ENCODE measurements around a stretch of chr1.

DNA sequence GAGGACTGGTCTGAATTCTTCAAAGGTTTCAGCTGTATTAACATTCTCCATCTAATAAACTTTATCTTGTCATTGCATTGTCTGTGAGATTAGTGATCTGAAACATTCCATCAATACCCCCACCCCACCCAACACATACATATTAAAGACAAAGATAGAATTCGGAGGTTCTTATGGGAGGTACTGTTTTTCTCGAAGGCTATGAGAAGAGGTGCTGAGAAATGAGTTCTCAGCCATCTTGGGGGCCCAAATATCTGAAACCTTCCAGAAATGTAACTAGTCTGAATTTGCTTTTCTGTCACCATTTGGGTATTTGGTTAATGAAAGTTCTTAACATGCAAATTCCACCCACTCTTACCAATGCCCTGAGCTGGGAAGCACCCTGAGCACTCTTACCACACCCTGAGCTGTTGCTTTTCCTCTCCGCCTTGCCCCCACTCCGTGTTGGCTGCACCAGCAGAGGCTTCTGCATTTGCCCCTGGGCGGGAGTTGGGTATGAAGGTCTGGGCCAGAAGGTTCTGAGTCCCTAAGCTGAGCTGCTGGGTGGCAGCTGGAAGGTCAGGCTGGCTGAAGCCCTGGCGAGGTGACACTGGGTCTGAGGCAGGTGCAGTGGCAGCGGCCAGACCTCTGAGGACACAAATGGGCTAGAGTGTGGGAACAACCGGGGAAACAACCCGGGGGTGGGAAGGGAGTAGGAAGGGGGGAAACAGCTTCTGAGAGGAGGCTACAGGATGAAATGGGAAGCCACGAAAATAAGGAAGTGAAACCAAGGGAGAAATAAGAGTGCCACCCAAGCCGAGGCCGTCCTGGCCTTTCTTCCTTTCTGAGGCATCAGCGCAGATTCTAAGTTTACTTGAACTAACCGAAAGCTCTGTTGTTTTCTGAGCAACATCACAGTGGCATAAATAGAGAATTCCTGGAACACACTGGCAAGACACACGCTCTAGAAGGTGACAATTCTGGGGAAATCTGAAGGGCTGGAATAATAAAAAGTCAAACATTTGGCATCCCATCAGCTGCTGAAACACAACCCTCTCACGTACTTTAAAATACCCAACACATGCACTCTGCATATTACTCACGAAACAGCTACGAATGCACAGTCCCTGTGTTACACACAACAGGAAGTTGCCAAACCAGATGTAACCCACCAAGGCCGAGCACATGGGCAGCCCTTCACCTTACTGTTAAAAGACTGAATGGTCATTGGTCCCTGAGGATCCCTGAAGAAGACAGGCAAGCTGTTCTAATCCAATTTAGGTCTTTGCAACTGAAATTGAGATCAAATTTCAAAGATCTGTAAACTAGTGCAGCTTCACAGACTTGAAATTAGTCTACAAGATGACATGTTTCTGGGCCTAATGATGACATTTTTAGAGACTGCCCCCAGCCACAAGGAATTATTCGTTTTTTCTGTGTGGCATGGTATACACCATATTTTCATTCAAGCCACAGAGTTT lies 26.1 kb upstream of the IER5 start:
- PRO-cap, 2 experiments: no peak in any of the 2 experiments

GRCh38 chr1:181087045-181088100 lies 1.1 kb upstream of the IER5 start:
- PRO-cap, 2 experiments: no peak in any of the 2 experiments

DNA sequence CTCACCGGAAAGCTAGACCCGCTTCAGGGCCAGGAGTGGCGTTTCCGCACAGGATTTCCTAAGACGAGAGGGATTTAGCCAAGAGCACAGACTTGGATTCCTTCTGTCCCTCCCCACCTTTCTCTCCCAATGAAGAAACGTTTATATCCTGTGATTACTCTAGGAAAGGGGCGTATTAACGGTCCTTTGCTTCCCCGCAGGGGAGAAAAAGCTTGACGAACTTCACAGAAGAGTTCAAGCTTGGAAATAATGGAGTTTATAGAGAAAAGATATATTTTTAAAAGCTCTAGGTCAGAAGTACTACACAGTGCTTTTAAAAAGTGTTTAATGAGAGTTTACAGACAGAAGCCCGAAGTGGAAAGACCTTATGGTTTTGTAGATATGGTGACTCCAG lies 1.8 kb downstream of the IER5 start:
- PRO-cap, 2 experiments: peak in 2 of 2 experiments; most common plus-strand start position 61 of the sequence (in 2)

DNA sequence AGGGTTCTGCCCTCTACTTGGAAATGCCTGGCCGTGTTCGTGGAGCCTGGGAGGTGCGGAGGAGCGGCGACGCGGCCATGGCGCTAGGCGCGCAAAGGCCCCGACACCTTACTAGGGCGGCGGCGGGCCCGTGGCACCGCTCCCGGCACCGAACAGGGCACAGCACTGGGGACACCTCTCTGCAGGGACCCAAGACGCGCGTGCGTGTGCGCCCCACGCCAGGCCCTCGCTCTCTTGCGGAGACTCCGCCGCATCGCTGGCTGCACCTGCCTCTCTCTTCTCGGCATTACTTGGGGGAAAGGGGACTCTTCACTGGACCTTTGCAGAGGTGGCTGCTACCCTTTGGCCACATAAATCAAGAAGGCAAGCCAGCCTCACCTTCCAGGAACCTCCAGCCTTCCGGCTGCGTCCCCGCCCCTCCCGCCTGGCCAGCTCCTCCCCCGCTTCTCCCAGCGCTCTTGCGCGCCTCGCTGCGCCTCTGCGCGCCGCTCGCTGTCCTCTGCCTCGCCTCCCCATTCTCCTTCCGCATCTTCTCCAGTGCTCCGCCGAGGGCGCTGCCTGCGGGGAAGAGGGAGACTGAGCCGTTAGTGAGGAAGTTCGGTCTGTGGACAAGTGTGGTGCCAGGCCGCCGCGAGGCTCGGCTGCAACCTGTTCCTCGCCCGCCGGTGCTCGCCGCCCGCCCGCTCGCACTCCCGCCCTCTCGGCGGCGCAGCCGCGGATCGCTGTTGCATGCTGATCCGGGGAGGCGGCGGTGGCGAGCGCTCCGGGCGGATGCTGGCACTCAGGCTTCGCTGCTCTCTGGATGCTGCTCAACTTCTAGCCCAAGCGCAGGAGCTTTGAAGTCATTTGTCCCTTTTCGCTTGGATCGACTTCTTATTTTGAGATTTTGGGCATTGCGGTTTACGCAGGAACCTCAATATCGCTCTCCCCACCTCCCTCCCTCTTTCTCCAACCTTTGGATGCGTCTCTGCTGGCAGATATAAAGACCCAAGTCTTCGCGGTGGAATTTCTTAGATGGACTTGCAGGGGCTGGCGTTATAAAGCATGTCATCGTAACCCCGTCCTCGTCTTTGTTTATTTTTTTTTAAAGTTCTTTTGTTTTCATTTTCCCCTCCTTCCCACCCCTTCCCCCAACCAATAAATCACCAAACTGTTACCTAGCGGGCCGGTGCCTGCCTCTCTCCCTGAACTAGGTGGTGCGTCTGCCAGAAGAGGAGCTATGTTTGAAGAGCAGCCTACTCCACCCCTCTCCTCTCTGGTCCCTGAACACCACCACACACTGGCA lies 731 bp upstream of the CACNA1E start:
- PRO-cap, 2 experiments: no peak in any of the 2 experiments

- PRO-cap, 2 experiments: no peak in any of the 2 experiments
These were observed 107.8 kb upstream of the ZNF648 start for GRCh38 chr1:182169177-182169774.

DNA sequence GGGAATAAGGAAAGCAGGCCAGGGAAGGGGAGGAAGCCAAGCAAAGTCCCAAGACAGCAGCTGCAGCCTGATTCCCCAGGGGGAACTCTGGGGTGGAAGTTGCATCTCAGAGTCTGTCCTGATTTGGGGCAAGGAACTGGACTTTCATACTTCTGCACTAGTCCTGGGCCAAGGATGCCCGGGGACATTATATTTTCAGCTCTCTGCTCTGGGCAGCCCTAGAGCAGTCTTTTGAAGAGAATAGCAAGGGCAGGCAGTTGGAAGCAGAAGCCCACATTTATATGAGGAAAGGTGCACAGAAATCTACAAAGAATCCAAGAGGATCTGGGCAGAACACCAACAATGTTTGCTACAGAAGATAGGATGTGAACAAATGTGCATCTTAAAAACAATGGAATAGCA lies 130.3 kb upstream of the ZNF648 start:
- PRO-cap, 2 experiments: no peak in any of the 2 experiments

GRCh38 chr1:182205396-182205990 lies 144.0 kb upstream of the ZNF648 start:
- PRO-cap, 2 experiments: no peak in any of the 2 experiments

- PRO-cap, 2 experiments: no peak in any of the 2 experiments
These were observed 163.4 kb downstream of the GLUL start for GRCh38 chr1:182228008-182228708.

DNA sequence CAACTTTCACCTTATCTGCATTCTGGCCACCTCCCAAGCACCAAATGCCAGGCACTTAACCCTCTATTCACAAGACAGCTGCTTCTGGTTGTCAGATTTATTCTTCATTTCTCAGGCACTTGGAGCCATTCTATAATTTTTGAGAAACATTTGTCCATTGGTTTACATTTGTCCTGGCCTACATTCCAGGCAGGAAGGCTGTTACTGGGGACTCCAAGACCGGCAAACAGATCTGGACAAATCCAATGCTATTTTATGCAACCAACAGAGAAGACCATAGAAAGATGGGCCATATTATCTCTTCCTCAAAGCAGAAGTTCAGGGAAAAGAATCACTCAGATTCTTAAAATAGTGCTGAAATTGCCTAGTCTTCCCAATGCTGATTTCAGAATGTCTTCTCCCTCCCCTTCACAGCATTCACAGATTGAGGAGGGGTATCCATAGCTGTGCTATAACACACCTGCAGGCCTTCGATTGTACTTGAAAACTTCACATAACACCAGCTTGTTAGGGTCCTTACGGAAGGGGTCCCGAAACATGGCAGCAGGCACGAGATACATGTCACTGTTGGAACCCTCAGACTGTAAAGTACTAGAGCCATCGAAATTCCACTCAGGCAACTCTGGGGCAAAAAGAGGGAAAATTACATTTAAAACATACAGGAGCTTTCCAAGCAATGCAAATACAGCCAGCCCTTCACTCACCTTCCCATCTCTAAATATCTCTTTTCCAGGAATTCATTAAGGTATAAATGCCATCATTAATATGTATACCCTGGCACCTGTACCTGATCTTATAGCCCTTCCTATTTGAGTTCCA lies 4.7 kb downstream of the GLUL start:
- PRO-cap, 2 experiments: no peak in any of the 2 experiments

DNA sequence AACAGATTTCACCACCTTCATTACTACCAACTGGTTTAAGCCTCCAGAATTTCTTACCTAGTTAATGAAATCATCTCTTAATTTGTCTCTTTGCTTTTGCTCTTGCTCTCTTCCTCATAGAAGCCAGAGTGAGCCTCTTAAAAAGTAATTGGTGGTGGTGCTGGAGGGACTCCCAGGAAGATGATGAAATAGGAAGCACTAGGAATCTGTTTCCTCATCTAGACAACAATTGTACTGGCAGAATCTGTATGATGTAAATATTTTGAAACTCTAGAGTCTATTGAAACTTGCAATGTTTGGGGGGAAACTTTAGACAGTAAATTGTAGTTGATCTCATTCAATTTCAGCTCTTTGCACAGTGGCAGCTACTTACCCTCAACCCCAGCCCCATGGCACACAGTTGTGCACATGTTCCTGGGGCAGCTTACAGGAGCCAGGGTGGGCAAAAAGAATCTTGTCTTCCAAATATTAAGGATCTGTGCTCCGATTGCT lies 10.6 kb downstream of the RGSL1 start:
- PRO-cap, 2 experiments: no peak in any of the 2 experiments

DNA sequence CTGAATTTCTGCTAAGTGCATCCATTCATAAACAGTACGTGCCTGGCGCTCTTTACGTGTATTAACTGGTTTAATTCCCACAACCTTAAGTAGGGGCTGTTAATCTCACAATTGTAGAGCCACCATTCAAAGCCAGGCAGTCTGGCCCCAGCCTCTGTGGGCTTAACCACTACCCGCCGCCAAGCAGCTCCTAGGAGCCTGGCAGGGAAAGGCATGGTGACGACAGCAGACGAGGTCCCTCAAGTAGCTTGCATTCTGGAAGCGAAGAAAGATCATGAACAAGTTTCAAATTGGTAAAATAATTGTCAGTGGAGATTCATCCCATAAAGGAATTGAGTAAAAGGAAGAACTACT lies 11.4 kb upstream of the RGS16 start:
- PRO-cap, 2 experiments: no peak in any of the 2 experiments

DNA sequence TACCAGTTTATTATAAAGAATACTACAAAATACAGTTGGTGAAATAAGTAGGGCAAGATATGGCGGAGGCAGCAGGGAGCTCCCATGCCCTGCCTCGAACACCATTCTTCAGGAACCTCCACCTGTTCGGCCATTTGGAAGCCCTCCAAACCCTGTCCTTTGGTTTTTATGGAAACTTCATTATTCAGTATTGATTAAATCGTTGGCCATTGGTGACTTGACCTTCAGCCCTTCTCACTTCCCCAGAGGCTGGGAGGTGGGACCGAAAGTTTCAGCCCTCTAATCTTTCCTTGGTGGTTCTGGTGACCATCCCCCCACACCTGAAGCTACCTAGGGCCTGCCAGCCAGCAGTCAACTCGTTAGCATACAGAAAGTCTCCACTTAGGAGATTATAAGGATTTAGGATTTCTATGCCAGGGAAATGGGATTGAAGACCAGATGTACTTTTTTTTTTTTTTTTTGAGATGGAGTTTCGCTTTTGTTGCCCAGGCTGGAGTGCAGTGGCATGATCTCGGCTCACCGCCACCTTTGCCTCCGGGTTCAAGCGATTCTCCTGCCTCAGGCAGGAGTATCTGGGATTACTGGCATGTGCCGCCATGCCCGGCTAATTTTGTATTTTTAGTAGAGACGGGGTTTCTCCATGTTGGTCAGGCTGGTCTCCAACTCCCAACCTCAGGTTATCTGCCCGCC lies 6.8 kb downstream of the DHX9 start:
- PRO-cap, 2 experiments: no peak in any of the 2 experiments

- PRO-cap, 2 experiments: no peak in any of the 2 experiments
These were observed 33.3 kb downstream of the DHX9 start for GRCh38 chr1:182872175-182873022.

- PRO-cap, 2 experiments: peak in 1 of 2 experiments; most common minus-strand start chr1:183180958 (in 1)
These were observed 5.6 kb upstream of the LAMC2 start for GRCh38 chr1:183180152-183181214.

DNA sequence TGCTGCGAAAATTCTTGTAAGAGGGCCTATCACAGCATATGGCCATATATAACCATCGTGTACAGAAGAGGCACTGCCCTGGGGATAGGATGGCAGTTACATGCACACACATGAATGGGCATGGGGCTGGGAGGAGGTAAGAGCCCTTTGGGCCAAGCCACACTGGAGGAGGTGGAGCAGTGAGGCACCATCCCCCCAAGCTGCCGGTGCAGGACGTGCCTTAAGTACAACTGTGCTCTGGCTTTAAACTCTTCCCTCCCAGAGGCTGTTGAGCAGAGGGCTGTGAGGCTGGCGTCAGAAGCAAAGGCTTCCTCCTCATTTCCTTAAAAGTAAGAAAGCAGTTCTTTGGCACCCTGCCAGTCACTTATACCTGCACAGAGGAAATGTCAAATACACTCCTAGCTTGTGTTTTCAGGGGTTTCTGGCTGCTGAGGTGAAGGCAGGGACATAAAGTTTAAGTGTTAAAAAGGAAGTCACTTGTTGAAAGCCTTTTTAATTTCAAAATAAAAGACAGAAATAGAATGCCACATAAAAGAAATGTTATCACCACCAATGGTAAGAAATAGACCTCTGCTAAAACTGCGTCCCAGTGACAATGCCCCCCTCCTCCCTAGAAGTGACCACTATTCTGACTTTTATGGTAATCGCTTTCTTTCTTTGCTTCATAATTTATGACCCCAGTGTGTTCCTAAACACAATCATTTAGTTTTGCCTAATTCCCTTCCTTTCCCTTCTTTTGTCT lies 33.0 kb downstream of the LAMC2 start:
- PRO-cap, 2 experiments: peak in 2 of 2 experiments; most common plus-strand start position 275 of the sequence (in 2); most common minus-strand start position 217 of the sequence (in 2)

DNA sequence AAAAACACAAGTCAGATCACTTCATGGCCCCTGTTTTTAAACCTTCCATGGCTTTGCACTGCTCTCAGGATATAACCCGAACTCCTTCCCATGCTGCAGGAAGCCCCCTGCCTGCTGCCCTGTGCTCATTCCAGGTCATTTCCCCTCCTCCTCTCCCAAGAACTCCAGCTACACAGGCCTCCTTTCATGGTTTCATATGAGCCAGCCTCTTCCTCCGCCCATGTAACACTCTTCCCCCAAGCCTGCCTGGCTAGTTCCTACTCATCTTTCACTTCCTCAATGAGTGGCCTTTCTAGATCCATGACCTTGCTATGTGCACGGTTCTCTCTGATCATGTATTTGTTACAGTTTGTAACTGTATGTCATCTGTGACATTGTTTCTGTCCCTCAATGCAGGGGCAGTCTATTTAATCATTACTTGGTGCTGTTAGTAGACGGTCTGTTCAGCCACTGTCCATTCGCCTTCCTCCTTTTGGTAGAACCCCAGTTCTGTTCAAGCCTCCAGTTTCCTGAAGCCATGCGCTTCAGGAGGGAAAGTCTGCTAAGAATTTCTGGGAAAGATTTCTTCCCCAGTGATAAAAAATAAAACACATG lies 3.2 kb upstream of the NCF2 start:
- PRO-cap, 2 experiments: no peak in any of the 2 experiments

DNA sequence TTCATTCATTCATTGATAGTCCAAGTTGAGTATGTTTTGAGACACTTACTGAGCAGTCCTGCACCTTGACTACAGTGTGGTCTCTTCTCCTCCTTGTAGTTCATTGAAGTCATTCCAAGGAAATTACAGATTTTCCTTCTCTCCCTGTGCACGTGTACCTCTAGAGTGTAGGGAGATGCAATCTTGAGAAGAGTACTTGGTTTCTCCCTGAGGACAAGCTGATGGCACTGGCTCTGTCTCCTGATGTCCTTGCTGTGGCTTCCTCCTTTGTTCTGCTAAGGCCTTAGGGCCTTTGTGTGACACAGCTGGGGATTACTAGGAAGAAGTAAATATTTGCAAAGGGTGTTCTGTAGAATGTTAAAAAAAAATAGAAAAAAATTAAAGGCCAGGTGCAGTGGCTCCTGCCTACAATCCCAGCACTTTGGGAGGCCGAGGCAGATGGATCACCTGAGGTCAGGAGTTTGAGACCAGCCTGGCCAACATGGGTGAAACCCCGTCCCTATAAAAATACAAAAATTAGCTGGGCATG lies 66.2 kb upstream of the APOBEC4 start:
- PRO-cap, 2 experiments: no peak in any of the 2 experiments

DNA sequence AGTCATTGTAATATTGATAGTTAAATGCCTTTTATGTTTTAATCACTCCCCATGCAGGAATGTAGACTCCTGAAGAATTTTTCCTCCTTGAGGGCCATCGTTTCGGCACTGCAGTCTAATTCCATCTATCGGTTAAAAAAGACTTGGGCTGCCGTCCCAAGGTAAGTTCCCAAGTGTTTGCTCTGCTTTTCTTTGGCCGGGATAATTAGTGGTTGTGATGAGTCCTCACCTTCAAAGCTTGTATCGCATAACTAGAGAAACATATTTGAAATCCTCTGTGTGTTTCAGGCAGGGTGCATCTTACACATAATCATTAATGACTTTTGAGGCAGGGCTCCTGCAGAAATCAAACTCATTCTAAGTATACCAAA lies 83.5 kb downstream of the RGL1 start:
- PRO-cap, 2 experiments: no peak in any of the 2 experiments

- PRO-cap, 2 experiments: no peak in any of the 2 experiments
These were observed 707 bp upstream of the TSEN15 start for GRCh38 chr1:184050895-184051150.

- PRO-cap, 2 experiments: no peak in any of the 2 experiments
These were observed 5.6 kb downstream of the TSEN15 start for GRCh38 chr1:184056866-184057810.